ENCODE results near the gene TECPR2.

DNA sequence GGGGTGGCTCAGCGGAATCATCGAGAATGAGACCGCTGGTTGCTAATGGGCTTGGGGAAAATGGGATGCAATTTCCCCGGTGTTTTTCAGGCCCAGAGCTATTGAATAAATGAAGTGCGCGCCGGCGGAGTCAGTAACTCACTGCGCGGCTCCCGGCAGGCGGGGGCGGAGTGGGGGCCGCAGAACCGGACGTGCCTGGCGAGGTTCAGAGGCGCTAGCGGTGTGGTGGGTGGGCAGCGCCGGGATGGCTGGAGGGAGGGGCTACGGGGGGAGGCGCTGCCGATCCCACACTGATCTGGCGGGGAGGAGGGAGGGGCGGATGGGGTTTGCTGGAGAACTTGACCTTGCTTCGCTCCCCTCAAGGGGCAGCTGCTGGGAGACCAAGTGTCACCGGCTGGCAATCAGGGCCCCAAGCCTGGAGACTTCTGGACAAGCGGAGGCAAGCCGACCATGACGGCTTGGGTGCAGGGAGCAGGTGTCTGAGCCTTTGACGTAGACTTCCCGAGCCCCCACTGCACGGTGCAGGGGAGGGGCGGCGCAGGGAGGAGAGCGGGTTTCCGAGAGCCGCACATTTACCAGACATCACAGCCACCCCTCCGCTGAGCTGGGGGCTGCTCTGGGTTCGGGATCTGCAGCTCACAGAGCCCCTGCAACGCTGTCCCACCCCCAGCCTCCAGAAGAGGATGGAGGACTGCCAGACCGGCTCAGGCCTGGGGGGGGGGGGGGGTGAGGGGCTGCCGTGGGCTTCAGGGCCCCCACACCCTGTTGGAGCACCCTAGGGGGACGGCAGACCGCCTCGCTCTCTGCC is 174.1 kb upstream of the RTL1 start:
- RRBS, result 4% methylated on average over 11 of the region's 47 CpGs

DNA sequence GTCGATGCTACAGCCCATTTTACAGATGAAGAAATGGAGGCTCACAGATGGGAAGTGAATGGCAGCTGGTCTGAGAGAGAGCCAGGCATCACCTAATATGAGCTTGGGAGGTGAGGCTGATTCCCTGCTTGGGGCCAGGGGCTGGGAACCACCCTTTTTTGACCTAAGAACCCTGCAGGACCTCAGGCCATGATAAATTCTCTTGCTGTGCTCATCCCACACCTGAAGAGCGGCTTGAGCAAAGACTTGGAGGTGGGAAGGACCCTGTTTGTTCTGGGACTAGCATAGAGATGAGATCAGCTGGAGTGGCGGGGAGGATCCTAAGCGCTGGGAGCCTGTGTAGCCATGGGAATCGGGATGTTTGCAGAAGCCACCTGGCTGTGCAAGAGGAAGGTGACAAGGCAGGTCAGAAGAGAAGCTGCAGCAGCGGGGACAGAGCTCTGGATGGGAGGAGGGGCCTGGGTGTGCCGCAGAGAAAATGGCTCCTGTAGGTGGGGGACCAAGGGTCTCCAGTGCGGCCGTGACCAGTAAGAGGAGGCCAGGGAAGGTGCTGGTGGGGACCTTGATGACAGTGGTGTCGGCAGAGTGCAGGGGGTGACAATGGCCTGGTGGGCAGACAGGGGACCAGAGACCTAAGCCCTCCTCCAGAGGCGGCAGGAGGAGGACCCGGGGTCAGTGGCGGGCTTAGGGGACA is 206.4 kb upstream of the RTL1 start:
- RRBS, result no CpG with 5 or more reads among the region's 13 CpGs

DNA sequence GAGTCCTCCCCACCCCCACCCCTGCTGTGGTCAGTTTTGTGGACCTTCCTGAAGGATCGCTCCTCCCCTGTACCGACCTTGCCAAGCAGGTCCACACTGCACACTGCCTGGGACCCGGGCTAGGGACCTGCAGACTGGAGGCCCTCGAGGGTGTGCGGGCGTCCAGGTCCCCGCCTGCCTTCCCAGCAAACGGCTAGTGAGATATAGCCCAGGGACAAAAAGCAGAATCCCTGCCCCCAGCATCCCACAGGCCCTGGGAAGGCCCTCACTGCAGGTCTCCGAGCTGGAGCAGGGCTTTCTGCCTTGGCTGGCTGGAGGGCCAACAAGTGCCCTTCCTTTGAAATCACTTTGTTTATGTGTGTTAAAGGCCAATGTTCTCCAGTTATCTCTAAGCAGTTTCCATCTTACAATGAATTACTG is 397.4 kb upstream of the PPP2R5C start:
- RRBS, result no CpG with 5 or more reads among the region's 9 CpGs

- RRBS, result no CpG with 5 or more reads among the region's 13 CpGs
Measured at GRCh38 chr14:101400882-101401344, 360.6 kb upstream of the PPP2R5C start.

DNA sequence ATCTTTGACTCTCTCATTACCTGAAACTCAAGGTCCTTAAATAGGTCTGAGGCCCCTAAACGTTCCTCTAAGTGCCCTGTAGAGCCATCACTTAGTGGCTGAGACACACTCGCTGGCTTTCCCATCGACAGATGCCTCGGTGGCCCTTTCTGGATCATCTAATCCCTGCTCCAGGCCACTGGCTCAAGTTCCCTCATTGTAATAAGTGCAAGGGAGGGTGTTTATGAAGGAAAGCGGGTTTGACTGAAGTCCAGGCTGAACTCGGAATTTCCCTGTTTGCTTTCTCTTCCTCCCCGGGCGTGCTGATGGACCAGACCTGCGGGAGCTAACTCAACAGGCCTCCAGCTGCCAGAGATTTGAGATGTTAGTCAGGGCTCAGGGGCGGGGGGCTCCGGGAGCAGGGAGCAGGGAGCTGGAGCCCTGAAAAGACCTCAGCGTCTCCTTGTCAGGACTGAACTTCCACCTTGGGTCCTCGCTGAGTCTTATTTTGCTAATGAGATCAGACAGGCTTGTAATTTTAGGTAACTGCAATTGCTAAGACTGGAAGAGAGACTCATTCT is 280.9 kb upstream of the PPP2R5C start:
- RRBS, result no CpG with 5 or more reads among the region's 13 CpGs

GRCh38 chr14:101558848-101559443 is 202.6 kb upstream of the PPP2R5C start:
- RRBS, result no CpG with 5 or more reads among the region's 4 CpGs

DNA sequence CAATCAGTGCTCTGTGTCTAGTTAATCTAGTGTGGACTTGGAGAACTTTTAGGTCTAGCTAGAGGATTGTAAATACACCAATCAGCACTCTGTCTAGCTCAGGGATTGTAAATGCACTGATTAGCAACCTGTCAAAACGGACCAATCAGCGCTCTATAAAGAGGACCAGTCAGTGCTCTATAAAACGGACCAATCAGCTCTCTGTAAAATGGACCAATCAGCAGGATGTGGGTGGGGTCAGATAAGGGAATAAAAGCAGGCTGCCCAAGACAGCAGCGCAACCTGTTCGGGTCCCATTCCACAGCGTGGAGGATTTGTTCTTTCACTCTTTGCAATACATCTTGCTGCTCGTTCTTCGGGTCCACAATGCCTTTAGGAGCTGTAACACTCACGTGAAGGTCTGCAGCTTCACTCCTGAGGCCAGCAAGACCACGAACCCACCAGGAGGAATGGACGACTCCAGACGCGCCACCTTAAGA is 71.7 kb upstream of the PPP2R5C start:
- RRBS, result no CpG with 5 or more reads among the region's 13 CpGs

GRCh38 chr14:101707122-101708335 is 54.0 kb upstream of the PPP2R5C start:
- RRBS, result 25% methylated on average over 5 of the region's 23 CpGs

- RRBS, result no CpG with 5 or more reads among the region's 6 CpGs
Measured at GRCh38 chr14:101718555-101719156, 42.9 kb upstream of the PPP2R5C start.

DNA sequence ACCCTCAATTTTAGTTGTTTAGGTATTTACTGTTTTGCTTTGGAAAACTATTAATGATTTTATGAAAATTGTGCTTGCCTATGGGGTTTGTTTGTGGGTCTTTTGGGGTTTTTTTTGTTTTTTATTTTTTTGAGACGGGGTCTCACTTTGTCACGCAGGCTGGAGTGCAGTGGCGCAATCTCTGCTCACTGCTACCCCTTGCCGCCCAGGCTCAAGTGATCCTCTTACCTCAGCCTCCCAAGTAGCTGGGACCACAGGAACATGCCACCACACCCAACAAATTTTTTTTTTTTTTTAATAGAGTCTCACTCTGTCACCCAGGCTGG is 1.6 kb downstream of the PPP2R5C start:
- RRBS, result no CpG with 5 or more reads among the region's 4 CpGs

DNA sequence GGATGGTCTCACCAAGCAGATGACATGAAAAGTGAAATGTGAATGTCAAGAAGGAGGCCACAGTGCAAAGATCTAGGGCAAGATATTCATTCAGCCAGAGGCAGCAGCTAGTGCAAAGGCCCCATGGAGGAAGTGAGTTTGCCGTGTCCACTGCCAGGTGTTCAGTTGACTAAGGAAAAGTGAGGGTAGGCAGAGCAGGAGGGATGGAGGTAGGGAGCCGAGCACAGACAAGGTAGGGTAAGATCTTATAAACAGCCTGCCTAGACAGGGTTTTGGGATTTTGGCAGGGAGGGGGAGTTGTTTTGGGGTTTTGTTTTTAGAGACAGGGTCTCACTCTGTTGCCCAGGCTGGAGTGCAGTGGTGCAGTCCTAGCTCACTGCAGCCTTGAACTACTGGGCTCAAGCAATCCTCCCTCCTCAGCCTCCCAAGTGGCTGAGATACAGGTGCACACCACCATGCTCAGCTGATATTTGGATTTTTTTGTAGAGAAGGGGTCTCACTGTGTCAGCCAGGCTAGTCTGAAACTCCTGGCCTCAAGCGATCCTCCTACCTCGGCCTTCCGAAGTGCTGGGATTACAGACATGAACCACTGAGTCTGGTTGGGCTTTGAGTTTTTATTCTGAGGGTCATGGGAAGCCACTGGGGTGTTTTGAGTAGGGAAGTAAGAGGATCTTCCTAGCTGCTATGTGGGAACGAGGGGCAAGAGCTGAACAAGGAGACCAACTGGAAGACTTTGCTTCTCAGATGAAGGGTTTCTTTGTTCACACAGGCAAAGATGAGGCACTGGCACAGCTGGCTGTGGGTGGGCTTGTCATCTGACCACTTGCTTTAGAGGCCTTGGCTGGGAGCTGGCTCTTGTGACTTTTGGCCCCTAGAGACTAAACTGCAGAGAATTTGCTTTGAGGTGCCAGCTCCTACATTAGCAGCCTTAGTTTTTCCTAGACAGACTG is 12.2 kb downstream of the PPP2R5C start:
- RRBS, result no CpG with 5 or more reads among the region's 6 CpGs

- RRBS, result no CpG with 5 or more reads among the region's 10 CpGs
Measured at GRCh38 chr14:101874991-101875691, 89.2 kb upstream of the DYNC1H1 start.

DNA sequence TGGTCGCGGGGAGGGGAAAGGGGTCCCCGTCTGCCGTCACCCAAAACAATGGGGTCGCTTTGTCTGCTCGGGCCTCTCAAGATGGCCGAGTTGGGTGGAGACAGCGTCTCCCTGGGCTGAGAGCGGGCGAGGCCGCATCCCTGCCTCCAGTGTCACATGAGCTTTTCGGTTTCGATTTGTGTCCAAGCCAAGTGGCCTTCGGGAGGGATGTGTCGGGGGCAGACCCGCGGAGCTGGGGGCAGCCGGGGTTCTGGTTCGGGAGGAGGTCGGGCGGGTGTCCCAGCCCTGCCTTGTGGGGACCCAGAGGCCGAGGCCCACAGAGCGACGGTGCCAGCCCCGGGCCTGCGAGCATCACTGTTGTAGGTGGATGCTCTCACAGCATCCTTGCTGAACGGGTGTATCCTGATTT is 846 bp downstream of the DYNC1H1 start:
- RRBS, result under 1% methylated on average over 8 of the region's 27 CpGs

DNA sequence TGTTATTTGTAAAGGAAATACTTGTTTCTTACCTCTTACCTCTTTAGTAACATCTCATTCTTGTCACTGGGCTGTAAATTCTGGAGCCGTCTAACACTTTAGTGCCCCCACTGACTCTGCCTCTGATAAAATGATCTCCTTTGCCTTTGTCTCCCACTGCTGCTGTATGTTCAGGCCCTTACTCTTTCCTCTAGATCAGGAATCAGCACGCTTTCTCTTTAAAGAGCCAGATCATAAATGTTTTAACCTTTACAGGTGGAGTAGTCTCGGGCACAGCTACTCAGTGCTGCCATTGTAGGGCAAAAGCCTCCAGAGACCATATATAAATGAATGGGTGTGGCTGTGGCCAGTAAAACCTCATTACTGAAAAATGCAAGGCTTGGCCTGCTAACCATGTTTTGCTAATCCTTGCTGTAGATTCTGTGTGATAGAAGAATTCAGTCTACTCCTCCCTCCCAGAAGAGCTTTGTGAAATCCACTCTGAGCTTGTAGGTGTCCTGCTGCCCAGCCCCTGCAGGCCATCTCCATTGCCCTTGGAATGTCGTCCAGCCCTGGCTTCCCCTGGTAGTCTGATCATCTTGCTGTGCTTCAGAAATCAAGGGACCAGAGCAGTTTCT is 58.2 kb downstream of the HSP90AA1 start:
- RRBS, result no CpG with 5 or more reads among the region's 4 CpGs

GRCh38 chr14:102029434-102030152 is 57.3 kb downstream of the HSP90AA1 start:
- RRBS, result no CpG with 5 or more reads among the region's 16 CpGs

DNA sequence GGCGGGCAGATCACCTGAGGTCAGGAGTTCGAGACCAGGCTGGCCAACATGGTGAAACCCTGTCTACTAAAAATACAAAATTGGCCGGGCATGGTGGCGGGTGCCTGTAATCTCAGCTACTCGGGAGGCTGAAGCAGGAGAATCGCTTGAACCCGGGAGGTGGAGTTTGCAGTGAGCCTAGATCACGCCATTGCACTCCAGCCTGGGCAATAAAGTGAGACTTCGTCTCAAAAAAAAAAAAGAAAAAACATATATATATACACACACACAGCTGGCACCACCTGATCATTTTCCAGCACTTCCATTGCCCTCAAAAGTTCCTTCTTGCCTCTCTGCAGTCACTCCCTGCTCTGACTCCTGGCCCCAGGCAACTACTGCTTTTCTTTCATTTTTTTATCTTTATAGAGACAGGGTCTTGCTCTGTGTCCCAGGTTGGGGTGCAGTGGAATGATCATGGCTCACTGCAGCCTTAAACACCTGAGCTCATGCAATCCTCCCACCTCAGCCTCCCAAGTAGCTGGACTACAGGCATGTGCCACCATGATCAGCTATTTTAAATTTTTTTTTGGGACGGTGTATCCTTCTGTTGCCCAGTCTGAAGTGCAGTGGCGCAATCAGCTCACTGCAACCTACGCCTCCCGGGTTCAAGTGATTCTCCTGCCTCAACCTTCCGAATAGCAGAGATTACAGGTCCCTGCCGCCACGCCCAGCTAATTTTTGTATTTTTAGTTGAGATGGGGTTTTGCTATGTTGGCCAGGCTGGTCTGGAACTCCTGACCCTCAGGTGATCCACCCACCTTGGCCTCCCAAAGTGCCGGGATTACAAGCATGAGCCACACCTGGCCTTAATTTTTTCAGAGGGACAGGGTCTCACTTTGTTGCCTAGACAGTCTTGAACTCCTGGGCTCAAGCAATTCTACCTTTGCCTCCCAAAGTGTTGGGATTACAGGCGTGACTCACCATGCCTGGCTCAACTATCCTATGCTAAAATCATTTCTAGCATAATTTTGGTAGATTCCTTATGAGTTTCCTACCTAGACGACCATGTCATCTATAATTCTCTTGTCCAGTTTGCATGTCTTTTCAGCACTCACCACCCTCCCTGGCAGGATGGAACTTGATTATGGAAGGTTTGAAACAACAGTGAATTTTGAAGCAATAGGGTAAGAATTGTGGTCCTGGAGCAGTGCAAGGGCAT is 7.9 kb downstream of the HSP90AA1 start:
- RRBS, result no CpG with 5 or more reads among the region's 19 CpGs

DNA sequence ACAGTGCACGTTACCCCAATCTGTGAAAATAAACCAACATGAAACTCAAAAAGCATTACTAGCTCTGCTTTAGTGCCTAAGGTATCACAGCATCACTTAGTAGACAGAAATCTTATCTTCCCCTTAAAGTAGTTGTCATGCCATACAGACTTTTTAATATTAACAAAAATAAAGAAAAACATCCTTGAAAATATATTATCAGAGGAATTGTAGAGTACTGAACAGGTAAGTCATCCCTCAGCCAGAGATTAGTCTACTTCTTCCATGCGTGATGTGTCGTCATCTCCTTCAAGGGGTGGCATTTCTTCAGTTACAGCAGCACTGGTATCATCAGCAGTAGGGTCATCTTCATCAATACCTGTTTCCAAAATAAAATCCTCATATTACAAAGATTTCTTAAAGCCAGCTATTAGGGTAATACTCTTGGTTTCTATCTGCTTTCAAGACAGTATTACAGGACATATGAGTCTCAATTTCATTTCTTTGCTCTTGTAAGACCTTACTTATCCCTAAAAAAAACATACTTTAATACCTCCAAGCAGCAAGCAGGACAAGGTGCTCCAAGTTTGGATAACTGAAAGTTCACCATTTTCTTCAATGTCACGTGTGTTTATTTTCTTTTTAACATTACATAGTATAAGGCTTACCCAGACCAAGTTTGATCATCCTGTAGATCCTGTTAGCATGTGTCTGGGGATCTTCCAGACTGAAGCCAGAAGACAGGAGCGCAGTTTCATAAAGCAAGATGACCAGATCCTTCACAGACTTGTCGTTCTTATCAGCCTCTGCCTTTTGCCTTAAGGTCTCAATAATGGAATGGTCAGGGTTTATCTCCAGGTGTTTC is 5.2 kb downstream of the HSP90AA1 start:
- RRBS, result no CpG with 5 or more reads among the region's 6 CpGs

DNA sequence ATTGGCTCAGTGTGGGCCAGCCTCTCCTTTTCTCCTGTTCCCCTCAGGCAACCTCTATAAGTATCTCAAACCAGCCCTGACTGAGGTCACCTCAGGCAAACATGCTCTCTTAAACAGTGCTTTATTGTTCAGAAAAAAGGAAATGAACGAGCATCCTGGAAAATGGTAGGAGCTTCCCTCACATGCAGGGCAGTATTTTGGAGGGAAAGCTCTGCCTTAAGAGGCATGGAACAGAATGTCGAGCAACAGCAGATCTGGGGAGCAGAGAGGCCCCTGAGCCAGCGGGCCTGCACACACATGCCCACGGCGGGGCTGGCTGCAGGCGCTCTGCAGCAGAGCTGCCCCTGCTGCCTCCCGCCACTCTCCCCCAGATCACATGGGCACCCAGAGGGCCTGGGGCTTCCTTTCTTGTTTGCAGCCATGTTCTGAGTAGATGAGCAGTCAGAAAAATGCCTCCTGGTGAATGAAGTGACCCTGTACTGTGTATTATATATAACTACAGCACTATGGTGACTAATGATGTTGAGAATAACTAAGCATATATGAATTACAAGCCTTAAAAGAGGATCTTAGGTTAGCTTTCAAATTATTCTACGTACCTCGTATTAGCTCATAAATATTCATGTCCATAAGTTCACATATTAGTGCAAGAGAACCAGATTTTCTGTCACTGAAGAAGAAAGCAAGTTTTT is 41.9 kb downstream of the MOK start:
- RRBS, result no CpG with 5 or more reads among the region's 9 CpGs

DNA sequence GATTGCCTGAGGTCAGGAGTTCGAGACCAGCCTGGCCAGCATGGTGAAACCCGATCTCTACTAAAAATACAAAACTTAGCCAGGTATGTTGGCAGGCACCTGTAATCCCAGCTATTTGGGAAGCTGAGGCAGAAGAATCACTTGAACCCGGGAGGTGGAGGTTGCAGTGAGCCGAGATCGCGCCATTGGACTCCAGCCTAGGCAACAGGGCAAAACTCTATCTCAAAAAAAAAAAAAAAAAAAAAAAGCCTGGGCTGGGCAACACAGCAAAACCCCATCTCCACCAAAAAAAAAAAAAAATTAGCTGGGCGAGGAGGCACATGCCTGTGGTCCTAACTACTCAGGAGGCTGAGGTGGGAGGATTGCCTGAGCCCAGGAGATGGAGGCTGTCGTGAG is 4.9 kb downstream of the MOK start:
- RRBS, result no CpG with 5 or more reads among the region's 8 CpGs

- RRBS, result 1% methylated on average over 52 of the region's 100 CpGs
Measured at GRCh38 chr14:102362774-102364060, at the start of gene TECPR2. TSS of gene TECPR2 (plus strand) at chr14:102362941.